Sciatic nerve (tissue), 1 donor: ENCODE measurements around a stretch of chr20.

DNA sequence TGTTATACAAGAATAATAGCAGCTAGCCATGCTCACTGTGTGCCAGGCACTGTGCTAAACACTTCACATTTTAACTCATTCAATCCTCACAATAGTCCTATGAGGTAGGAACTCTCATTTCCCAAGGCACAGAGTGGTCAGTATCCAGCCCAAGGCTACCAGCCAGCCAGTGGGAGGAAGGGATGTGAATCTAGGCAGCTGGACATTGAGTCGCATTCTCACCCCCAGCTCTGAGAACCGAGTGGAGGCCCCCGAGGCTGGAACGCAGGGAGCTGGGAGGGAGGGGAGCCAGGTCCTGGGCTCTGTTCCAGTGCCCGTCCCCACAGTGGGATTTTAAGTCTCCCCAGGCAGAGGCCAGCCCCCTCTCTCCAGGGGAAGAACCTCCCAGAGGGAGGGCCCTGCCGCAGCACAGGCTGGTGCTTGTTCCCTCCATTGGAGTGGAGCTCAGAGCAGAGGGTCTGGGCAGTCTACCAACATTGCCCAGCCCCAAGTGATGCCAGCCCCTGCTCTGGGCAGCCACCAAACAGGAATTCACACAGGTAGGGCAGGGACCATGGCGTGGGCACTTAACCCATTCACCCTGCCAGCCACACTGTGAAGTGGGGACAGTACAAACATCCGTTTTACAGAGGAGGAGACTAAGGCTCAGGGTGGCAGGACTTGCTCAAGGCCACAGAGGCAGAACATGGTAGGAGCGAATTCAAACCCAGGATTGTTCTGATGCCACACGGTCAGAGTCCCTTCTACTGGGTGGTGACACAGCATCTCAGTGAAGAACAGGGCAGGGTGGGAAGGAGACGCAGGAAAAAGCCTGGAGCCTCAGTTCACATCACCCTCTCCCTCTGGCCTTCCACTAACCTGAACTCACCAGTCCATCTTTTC, 131.4 kb downstream of the CEBPB start:
- PRO-cap, result no peak

GRCh38 chr20:50338298-50339032, 147.8 kb downstream of the CEBPB start:
- PRO-cap, result no peak

DNA sequence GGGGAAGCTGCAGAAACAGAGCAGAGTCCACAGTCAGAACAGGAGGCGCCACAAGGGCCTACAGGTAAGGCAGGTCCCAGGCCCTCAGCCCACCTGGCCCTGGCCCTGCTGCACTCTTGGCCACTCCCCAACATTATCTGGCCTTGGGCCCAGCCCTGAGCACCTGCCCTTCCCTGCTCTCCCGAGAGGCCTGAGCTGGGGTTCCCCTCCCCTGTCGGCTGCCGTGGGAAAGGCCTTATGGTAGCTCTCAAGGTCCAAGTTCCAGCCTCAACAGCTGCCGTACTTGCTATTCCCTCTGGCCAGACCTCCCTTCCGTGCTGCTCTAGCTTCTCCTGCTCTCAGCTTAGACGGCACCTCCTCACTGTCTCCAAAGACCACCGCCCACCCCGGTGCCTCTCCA, 140.6 kb upstream of the PTPN1 start:
- PRO-cap, result no peak

GRCh38 chr20:50379080-50379979, 130.9 kb upstream of the PTPN1 start:
- PRO-cap, result unidirectional peak, minus-strand start at chr20:50379321; unidirectional peak, plus-strand start at chr20:50379720

DNA sequence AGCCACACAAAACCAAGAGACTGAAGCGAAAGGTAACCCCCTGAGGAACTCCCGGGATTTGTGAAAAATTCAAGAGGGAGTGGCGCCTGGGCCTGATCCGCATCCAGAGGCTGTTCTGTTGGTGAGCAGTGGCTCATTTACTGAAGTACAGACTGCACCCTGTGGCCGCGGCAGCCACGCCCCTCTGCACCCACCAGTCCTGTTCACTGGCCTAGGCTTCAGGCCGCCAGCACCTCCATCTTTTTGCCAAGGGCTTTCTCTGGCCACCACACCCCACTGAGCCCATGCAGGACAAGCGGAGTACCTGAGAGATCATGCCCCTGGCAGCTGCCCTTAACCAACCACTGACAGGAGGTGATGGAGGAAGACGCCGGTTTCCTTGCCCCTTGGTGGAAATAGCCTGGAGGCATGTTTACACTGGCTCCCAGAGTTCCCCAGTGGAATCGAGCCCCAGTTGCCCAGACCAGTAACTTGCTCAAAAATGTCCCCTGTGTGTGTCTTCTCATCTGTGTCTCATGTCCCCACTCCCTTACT, 79.0 kb upstream of the PTPN1 start:
- PRO-cap, result no peak

DNA sequence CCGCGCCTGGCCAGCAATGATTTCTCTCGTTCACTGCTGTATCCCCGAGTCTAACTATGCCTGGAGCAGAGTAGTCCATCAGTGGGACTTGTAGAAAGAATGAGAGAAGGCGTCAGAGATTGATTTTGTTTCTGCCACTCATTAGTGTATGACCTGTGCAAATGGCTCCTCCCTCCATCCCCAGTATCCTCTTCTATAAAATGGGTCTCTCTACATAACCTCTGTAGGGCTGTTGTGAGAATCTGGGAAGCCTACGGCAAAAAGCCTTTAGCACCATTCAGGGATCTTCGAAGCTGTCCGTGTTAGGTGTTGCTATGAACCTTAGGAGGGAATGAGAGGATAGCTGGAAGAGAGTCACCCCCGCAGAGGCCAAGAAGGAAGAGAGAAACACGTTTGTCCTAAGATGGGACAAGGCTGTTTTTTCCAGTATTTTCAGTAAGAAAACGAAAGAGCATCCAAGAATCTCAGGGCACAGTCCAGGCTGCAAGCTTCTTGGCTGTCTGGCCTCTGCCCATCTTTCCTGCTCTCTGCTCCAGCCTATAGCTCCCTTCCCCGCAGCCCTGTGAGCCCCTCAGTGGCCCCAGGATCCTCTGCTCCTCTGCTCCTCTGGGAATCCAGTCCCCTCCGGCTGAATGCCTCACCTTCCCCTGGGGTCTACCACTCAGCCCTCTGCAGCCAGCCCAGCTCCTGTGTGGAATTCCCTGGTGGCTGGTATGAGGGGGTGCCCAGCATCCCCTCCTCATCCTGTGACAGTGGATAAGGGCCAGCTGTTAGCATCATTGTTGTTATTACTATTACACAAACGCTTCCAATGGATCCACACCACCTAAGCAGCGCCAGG, 60.6 kb upstream of the PTPN1 start:
- PRO-cap, result no peak

DNA sequence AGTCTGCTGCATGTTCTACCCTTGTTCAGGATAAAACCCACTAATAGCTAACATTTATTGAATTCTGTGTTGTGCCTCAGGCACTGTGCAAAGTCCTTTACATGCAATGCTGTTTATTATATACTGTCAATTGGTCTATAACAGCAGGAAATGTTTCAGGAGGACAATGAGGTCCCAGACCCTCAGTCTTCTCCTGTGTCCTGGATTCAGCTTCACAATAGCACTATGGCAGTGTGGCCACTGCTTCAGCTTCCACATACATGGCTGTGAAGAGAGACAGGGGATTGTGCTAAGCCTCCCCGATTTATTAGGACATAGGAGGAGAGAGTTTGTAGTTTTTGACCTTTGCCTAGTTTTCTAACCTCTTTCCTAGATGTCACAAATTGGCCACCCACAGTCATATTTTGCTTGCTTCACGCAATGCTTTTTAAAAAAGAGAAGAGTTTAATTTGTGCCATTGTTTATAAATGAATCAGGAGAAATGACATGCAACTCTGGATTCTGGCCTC, 11.2 kb downstream of the PTPN1 start:
- PRO-cap, result no peak

GRCh38 chr20:50554612-50555194, 44.5 kb downstream of the PTPN1 start:
- PRO-cap, result no peak

GRCh38 chr20:50587105-50588007, 77.2 kb downstream of the PTPN1 start:
- PRO-cap, result unidirectional peak, plus-strand start at chr20:50587803

DNA sequence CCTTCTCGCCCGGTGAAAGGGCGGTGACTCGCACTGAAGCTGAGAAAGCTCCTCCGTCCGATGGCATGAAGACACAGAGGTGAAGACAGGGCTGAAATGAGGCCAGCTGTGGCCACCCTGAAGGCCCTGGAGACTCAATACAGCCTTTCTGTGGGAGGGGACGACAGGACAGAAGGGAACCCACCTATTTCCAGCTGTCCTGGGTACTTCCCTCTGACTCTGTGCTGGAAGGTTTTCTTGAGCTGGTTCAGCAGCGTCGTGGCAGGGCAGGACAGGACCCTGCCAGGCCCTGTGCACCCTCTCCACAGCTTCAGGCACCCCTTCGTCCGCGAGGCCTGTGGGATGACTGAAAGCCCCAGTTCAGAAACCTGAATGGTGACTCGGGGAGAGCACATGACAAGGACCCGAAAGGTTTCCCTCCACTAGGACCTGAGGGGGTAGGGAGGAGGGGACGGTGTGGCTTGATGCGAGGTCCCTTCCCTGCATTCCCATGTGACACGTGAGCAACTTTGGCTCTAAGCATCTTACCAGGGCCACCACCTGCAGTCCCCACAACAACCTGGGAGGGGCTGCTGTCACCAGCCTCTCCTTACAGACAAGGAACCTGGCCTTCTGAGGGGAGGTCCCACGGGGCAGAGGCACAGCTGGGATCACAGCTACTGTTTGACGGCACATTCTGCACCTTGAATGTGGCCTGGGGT, 84.3 kb downstream of the PTPN1 start:
- PRO-cap, result unidirectional peak, plus-strand start at position 430 of the sequence

GRCh38 chr20:50635525-50636383, 55.6 kb downstream of the RIPOR3 start:
- PRO-cap, result no peak

GRCh38 chr20:50724761-50725443, 6.5 kb upstream of the PARD6B start:
- PRO-cap, result unidirectional peak, minus-strand start at chr20:50724861

DNA sequence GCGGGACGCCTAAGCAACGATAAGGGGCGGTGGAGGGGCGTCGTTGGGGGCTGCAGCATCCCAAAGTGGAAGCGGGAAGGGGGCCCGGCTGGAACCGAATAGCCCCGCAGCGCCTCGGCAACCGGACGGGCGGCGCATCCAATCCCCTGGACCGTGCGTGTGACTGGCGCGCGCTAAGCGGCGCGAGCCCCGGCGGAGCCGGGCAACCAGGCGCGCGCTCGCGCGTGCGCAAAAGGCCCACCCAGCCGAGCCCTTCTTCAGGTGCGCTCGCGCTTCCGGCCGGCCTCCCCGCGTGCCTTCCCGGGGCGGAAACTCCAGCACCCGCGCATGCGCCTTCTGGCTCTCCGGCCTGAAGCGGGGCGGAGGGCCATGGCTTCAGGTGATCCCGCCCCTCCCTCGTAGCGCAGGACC, 547 bp upstream of the PARD6B start:
- PRO-cap, result bidirectional peak, plus-strand start outside the sequence, minus-strand start at position 159 of the sequence

DNA sequence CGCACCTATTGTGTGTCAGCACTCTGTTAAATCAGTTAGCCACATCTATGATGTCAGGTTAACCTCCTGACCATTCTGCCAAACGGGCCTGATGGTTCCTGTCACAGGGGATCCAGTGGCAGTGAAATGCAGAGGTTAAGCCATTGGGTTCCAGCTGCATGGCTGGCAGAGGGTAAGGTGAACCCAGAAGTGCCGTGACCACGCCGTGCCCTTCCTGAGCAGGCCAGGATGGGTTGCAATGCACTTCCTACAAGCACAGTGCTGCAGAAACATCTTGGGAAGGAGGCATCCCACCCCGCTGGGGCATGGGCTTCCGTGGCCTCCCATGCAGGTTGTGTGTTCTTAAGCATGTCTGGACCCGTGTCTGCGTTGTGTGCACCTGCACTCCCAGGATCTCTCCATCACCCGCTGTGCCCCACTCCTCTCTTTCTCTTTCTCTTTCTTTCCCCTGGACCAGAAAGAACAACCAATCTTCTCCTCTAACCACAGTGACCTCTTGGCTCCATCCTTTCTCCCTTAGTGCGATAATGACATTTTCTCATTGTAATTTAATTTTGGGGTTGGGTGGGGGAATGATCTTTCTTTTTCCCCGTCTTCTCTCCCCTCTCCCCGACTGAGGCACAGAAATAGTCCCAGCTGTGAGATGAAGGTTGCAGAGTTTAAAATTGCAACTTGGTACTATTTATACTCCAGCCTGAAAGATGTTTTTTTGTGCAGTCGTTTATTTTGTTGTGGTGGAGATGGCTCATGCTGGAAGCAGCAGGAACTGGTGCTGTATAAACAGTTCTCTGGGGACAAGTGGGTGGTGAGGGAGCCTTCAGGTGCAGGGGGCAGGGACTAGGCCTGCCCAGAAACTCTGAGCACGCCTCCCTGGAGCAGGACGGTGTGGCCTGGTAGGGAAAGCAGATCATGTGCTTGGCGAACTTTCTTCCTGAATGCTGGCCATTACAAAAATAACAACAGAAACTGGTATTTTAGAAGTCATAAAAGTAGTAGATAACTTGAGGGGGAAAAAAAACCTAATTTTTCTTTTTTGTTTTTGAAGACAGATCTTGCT, 20.5 kb downstream of the BCAS4 start:
- PRO-cap, result no peak

GRCh38 chr20:50913953-50914633, 17.1 kb downstream of the ADNP start:
- PRO-cap, result no peak

GRCh38 chr20:50929182-50929912, 1.9 kb downstream of the ADNP start:
- PRO-cap, result no peak

DNA sequence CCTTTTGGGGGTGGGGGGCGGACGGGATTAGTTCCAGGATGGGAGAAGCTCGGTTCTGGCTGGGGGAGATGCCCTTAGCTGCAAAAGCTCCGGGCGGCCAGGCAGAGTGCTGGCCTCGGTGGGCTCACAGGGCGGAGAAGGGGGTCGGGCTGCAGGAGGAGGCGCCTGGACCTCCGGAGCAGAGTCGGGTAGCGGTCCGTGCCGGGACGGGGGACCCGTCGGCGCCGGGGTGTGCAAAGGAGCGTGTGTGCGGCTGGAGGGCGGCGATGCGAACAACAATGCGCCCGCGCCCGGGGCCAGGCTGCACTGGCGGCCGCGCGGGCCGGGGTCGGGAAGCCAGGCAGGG, 822 bp downstream of the ADNP start:
- PRO-cap, result bidirectional peak, plus-strand start outside the sequence, minus-strand start at position 308 of the sequence

GRCh38 chr20:50931550-50932321, 499 bp upstream of the ADNP start:
- PRO-cap, result bidirectional peak, plus-strand start at chr20:50931717, minus-strand start at chr20:50931414

DNA sequence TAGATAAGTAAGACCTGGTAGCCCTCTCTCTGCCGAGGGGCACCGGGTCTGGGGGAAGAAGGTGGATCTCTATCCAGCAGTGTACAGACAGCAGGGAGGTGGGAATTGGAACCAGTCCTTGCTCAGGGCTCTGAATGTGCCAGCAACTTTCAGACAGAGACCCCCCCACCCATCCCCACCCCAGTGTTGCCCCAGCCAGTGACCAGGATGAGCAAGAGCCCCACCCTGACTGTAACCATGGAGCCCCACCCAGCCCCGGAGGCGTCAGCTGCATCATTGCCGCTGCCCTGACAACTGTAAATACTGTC, 23.6 kb downstream of the MOCS3 start:
- PRO-cap, result no peak

DNA sequence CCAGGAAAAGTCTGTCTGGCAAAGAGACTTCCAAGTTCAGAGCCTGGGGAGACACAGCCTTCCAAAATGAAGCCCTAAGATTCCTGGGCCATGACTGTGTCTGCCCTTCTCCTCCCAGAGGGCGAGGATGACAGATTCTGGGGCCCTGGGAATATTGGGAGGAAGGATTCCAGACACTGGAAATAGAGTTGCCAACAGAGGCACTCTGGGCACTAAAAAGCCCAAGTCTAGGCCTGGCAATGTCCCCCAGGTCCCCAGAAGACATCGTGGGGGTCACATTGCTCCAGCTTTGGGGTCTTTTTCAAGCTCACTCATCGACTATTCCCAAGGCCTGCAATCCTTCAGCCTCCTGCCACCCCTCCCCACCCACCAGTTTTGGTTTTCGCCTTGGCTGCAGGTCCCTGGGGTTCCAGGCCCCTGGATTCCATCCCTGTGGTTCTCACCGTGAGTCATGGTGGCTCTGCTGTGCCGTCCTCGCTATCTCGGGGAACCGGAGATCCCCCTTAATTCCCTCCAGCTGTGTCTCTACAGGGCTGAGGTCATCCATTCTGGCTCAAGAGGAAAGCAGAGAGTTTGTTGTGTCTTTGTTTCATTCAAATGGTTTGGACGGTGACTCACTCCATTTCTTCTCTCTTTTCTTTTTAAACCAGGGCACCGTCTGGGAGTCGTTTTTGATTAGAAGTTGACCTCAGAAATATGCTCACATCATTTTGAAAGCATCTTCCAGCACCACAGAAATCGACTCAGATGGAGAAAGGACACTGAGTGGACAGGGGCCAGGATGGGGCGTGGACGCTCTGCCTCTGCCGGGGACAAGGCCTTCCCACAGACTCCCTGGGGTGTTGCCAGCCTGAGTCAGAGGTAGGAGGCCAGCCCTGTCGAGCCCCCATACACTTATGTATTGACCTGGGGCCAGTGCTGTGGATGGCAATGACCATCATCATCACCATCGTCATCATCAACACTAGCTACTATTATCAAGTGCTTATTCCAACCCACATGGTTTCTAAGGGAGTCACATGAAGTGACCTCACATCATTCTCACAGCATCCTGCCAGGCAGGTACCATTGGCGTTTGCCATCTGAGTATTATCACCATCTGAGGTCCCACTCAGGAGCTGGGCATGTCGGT, 176.4 kb downstream of the NFATC2 start:
- PRO-cap, result no peak